Measurements from ENCODE around the gene UCK1.

- PRO-cap, result no peak
Measured at GRCh38 chr9:130932762-130933104, 6.3 kb downstream of the FIBCD1 start.

DNA sequence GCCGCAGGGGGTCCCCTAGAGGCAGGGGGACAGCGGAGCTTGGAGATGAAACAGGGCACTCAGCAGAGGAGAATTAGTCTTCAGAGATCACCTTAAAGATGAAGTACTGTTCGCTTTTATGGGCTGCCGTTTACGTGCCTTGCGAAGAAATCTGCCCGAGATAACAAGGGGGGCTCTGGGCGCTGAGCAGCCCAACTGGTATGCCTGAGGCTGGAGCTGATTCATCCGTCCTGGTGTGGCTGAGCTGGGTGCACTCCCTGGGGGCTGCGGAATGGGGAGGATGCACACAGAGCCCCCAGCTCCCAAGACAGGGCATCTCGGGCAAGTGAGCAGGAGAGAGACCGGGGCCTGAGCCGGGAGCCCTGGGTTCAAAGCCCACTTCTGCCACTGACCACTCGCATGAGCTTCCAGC is 5.9 kb downstream of the FIBCD1 start:
- PRO-cap, result no peak

- PRO-cap, result no peak
Measured at GRCh38 chr9:131010596-131011138, 1.7 kb downstream of the LAMC3 start.

DNA sequence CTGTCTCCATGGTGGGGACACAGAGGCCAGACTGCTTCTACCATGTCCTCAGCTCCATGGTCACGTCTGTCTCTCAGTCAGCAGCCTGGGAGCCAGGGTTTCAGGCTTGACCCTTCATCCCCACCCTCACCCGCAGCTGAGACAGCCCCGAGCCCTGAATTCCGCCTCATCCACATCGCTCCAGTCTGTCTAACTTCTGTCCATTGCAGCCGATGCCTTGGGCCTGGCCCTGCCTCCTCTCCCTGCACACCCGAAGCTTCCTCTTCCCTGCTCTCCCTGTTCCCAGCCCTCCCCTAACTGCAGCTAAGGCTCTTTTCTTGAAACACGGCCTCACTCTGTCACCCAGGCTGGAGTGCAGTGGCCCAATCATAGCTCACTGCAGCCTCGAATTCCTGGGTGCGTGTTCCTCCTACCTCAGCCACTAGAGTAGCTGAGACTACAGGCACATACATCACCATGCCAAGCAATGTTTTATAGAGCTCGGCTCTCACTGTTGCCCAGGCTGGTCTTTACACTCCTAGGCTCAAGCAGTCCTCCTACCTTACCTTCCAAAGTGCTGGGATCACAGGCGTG is 28.3 kb downstream of the LAMC3 start:
- PRO-cap, result no peak

GRCh38 chr9:131045296-131045798 is 36.4 kb downstream of the LAMC3 start:
- PRO-cap, result no peak

DNA sequence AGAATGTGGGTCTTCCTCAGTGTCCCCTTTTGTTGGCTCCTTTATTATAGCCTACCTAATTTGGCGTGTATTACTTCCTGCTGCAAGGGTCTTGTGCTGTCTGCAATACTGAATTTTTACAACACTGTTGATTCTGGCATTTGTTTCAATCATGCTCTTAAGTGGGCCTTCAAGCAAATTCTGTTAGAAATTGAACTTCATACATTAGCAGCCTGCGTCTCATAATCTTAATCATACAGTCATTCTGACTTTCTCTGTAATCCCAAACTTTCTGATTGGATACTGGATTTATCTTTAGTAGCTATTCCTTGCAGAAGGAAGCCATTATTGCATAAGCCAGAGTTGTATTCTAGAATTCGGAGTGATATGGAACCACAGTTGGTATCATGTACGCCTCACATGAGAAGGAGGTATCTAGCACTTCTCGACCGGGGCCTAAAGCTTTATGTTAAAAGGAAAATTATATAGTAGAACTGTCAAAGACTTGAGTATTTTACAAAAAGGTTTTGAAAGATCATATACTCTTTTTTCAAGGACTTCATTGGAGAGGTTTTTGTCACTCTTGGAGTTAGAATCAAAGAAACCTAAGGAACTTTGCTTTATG is 64.5 kb downstream of the NUP214 start:
- PRO-cap, result no peak

- PRO-cap, result no peak
Measured at GRCh38 chr9:131258527-131259332, 17.6 kb downstream of the FAM78A start.

DNA sequence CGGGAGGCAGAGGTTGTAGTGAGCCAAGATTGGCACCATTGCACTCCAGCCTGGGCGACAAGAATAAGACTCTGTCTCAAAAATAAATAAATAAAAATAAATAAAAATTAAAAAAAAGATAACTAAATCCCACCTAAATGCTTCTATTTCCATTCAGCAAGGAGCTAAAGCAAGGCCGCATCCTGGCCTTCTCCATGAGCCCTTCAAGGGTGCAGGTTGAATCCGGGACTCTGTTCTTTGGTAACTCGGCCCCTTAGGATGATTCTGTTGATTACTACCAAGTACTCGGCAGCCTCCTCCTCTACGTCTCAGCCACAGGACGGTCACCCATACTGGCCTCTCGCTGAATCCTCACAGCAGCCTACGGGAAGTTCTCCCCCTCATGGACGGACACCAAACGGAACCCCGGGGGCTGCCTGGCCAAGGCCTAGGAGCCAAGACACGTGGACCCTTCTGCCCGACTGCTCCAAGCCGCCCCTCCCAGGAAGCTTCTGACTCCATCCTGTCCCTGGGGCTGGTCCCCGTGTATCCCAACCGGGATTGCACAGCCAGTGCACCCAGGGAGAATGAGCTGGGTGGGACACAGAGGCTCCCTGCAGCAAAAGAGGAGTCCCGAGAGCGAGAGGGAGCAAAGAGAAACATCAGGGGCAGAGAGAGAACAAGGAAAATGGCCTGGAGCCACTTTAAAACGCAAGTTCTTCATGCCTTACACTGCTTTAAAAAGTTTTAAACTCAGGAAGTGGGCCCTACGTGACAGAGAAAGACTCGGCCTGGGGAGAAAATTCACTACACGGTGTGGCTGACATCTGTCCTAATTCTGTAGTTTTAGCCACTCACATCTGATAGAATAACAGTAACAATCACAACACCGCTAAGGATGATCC is 3.2 kb downstream of the FAM78A start:
- PRO-cap, result no peak

DNA sequence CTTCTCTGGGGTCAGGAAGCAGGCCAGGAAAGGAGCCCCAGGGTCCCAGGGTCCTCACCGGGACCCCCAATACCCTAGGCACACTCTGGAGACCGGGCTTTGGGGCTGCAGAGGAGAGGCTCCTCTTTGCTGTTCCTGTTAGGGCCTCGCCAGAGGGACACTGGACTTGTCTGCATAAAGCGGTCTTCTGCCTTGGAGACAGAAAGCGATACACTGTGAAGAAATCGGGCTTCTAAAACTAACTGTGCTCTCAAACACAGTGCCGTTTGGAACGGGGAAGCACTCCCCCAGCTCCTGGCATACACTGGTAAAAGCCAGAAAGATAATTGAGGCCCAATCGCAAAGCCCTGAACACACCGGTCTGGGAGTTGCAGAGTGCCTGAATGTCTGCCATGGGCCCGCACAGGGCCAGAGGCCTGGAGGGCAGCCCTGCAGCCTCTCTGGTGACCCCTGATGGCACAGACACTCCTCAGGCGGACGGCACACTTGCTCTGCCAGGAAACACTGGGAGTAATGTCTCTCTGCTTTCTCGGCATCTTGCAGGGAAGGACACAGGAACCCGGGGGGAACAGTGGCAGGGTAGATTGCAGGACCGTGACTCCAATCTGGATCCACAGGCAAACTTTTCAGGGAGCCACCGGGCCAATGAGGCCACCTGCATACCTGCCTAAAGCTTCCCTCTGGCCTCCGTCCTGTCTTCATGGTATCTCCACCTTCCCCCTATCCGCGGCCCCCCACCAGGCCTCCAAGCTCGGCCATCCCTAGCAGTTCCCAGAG is 1.1 kb downstream of the FAM78A start:
- PRO-cap, result bidirectional peak, plus-strand start at position 352 of the sequence, minus-strand start at position 363 of the sequence

- PRO-cap, result no peak
Measured at GRCh38 chr9:131299159-131299882, 9.8 kb downstream of the PLPP7 start.

- PRO-cap, result no peak
Measured at GRCh38 chr9:131358444-131358943, 35.4 kb upstream of the PRRC2B start.

DNA sequence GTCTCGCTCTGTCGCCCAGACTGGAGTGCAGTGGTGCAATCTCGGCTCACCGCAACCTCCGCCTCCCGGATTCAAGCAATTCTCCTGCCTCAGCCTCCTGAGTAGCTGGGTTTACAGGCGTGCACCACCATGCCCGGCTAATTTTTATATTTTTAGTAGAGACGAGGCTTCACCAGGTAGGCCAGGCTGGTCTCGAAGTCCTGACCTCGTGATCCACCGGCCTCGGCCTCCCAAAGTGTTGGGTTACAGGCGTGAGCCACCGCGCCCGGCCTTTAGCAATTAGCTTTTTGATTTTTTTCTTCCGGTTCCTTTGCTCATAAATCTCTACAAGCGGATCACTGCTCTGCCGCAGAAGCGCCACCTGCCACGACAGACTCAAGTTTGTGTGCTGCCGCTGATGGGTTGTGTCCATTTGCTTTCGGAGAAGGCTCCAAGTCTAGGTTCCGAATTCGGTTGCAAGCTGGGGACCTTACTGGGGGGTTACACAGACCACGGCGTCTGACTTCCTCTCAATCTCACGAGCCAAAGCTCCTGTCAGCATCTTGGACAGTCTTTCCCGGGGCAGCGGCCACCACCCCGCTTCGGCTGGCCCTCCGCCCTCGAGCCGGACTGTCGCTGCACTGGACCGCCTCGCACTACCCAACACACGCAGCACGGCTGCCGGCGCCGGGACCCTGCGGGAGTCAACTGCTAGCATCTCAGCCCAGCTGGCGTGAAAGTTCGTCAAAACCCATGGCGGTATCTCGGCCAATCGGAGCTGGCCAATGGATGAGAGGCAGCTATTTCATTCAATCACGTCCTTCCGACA is 20.9 kb upstream of the PRRC2B start:
- PRO-cap, result bidirectional peak, plus-strand start outside the sequence, minus-strand start at position 689 of the sequence

DNA sequence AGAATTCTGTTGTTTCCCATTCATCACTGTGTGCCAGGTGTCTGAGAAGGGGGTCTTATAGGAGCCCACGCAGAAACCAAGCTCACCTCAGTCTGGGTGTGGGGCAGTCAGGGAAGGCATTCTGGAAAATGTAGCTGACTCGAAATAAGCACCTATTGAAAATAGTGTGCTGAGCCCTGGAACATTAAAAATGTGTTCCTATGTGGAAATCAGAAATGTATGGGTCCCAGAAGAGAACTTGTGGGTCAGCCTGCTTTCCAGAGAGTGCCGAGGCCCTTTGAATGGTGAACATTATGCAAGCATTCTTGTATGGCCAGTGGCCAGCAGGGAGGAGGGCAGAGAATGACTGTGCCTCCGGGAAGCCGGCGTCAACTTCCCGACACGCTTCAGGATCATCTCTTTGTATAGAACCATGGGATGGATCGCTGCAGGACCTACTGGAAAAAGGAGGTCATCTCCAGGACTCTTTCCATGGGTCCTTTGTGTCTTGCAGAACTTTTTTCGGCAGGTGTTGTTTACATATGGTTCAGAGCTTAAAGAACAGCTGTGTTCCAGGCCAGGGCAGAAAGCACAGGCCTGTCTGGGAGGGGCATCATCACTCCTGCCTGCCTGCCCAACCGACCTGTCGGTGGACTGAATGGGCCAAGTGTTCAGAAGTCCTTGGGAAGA is 8.8 kb downstream of the PRRC2B start:
- PRO-cap, result no peak

DNA sequence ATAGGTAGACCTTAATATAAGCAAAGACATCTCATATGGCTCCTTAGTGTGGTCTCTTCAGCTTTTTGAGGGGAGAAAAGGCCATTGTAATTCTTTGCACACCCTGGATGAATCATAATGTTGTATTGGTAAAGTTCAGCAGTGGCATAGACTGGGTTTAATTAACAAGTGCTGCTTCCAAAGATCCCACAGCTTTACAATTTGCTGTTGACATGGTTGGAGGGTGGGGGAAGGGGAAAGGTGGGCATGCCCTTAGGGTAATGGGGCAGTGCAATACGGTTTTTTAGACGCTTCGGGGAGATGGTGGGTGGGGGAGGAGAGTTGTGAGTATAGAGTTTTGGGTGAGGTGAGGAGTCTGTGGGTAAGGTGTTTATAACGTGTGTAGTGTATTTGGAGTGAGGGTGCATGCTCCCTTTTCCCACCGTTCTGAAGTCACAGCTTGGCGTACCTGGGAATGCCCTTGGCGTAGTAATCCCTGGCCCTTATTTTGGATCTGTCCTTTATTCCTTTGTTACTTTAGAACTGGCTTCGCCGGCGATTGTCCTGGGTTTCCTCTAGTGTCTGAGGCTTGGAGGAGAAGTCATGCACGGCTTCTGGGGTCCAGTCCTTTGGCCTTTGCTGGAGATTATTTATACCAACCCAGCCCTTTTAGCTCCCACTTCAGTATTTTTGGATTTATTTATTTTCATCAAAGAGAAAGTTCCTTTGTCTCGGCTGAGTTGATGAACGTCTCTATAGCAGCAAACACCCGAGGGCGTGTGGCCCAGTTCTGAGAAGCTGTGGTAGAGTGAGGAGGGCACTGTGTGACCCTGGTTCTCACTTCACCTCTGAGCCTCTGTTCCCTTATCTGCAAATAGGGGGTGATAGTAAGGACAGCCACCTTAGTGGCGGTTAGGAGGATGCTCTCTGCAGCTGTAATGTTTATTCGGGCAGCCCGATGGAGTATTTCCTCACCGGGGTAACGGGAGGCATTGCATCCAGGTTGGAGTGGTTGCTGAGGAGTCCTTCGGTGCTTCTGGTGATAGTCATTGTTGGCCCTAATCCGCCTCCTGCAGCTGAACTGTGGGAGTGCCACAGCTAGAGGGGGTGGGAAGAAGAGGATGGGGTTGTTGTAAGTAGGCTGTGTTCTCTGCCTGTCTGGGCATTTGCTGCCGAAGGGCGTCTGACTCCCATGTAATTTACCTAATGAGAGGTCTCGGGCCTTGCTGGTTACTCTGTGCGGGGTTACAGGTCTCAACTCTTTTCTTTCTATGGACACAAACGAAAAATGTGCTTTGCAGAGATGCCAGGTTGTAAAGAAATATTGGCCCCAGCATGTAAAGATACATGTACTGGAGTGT is 13.6 kb downstream of the PRRC2B start:
- PRO-cap, result no peak

GRCh38 chr9:131503894-131504433 is 1.2 kb downstream of the POMT1 start:
- PRO-cap, result no peak

- PRO-cap, result bidirectional peak, plus-strand start at chr9:131531388, minus-strand start at chr9:131531213
Measured at GRCh38 chr9:131530899-131531858, at the start of gene UCK1. UCK1 (minus strand) TSS chr9:131531263.

- PRO-cap, result no peak
Measured at GRCh38 chr9:131576794-131577810, 31.8 kb downstream of the PRRT1B start.

DNA sequence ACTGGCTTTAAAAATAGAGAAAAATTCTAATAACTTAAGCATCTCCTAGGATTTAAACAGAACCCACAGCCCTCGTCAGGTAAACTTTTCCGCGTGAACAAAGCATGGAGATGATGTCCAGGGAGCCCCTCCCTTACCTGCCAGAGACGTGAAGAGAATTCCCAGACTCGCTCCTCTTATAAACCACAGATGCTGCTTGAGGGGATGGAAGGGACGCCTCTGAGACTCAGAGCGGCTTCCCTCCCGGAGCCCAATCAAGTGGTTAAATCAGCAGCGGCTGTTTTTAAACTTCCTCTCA is 71.9 kb downstream of the RAPGEF1 start:
- PRO-cap, result no peak

- PRO-cap, result no peak
Measured at GRCh38 chr9:131674261-131675498, 65.2 kb downstream of the RAPGEF1 start.

DNA sequence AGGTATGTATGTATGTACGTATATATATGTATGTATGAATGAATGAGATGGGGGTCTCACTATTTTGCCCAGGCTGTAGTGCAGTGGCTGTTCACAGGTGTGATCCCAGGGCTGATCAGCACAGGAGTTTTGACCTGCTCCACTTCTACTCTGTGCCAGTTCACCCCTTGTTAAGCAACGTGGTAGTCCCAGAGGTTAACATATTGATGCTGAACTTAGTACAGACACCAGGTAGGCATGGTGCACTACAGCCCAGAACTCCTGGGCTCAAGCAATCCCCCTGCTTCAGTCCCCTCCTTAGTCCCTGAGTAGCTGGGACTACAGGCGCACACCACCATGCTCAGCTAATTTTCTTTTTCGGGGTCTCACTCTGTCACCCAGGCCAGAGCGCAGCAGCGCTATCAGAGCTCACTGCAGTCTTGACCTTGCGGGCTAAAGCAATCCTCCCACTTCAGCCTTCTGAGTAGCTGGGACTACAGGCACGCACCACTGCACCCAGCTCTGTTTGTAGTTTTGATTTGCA is 14.7 kb downstream of the RAPGEF1 start:
- PRO-cap, result no peak

All from REH cell (cell line).